SJCRH30 (cell line): ENCODE measurements around a stretch of chr2.

DNA sequence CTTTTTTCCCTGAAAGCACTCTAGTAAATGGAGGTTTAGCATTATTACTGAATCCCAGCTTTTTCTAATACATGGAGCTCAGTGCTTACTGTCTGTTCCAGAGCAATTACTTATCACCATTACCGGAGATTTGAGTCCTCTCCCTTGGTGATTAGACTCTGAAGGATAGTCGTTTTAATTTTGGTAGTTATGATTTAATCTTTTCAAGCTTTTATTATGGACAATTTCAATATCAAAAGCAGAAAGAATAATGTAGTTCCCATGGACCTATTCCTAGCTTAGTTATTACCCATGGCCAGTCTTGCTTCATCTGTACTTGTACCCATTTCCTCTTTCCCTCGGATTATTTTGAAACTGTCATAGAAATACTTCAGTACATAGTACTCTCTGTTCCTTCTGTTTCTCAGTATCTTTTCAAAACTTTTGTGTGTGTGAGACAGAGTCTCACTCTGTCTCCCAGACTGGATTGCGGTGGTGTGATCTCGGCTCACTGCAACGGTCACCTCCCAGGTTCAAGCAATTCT, 238.6 kb downstream of the PRKCE start:
- RAMPAGE, long total RNA = no peak

DNA sequence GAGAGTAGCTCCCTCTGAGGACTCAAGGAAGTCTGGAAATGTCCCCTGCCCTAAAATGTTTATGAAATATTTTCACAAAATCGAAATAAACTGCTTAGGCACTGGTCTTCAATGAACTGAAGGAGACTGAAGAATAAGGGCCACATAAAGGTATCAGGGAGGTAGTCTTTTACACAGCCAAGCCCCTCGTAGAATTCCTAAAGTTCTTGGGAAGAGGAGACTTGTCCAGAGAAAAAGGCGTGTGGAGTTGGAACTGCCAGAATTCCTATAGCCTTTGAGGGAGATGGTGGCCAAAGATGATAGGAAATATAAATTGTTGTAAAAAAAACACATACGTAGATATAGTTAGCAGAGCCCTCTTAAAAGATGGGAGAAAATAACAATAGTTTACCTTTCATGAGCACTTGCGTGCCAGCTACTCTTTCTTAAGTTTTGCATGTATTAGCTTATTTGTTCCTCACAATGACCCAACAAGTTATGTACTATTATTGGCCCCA, 269.6 kb downstream of the PRKCE start:
- RAMPAGE, long total RNA = no peak

- RAMPAGE, long total RNA = no peak
Measured at GRCh38 chr2:45926575-45927453, 275.3 kb downstream of the PRKCE start.

DNA sequence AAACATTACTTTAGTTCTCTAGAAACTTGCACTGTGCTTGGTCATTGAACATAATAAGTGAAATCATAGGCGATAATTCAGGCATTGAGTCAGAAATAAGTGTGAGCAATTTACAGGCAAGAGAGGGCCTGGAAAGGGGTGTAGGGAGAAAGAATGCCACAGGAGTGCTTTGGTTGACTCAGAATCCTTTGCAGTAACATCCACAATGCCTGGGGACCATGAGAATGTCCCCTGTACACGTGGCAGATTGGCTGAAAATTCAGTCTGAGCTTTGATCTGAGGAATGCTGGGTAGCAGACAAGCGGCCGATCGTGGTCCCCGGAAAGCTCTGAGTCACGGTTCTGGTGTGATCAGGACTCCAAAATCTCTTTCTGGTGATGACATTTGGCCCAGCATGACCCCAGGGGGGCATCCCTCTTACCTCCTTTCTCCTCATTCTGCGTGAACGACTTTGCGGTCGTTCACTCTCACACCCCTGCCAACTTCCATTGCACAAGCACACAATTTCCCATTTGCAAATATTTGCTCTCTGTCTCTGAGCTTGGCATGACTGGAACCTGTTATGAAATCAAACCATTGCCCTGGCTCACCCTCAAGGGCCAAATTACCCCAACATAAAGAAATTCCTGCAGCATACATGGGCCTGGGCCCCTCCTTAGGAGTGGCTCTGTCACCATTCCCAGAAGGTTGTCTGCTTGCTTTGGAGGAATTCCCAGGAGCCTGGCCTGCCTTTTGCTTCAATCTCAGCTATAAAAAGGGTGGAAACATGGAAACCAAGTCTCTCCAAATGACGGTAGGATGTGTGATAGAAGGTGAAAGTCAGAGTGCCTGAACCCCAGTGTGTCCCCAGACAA, 305.0 kb upstream of the EPAS1 start:
- RAMPAGE, long total RNA = no peak

DNA sequence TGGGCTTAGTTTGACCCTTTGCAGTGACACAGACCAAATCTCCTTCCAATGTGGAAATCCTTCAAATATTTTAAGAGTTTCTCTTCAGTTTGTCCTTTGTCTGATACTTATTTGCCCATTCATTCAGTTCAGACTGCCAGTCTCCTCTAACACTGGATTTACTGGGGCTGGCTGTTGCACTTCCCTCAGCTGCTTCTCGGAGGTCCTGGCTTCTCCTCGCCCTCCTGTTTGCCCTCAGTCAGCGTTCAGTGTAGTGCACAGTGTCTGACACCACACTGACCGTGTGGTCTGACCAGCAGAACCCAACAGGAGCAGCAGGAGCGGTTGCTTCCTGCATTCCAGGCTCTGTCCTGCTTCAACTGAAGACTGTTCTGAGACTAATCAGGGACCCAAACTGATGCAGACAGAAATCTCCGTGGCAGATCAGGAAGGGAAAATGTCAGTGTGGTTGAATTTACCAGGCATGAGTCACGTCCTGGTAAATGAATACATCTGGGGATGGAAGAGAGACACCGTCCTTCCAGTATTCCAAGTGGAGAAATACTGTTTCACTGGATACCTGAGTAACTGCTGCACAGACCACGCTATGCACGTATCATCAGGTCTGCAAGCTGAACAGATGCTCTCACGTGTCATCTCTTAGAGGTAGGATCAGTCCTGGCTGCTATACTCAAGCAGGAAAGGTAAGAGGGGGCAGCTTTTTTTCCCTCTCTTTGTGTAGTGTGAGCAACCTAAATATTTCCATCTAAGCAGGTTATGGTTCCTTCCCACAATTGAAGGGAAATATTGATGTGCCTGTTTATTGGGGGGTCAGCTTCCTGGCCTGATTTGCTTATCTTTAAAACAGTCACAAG, 223.7 kb upstream of the EPAS1 start:
- RAMPAGE, long total RNA = no peak

GRCh38 chr2:46164700-46165377, 132.4 kb upstream of the EPAS1 start:
- RAMPAGE, long total RNA = no peak

- RAMPAGE, long total RNA = no peak
Measured at GRCh38 chr2:46259278-46259900, 37.8 kb upstream of the EPAS1 start.

DNA sequence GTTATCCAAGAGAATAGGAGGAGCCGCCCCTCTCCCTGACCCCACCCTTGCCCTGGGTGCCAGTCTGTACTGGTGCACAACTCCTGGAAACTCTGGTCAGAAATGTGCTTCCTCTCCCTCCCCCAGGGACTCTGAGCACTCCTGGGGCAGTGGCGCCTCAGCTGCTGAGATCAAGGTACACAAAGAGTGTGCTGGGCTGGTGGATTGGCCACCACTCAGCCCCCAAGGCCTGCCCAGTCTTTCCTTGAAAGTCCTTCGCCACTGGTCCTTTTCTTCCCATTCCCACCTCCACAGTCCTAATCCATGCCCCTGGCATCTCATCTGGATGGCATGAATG, 19.6 kb upstream of the EPAS1 start:
- RAMPAGE, long total RNA = no peak

DNA sequence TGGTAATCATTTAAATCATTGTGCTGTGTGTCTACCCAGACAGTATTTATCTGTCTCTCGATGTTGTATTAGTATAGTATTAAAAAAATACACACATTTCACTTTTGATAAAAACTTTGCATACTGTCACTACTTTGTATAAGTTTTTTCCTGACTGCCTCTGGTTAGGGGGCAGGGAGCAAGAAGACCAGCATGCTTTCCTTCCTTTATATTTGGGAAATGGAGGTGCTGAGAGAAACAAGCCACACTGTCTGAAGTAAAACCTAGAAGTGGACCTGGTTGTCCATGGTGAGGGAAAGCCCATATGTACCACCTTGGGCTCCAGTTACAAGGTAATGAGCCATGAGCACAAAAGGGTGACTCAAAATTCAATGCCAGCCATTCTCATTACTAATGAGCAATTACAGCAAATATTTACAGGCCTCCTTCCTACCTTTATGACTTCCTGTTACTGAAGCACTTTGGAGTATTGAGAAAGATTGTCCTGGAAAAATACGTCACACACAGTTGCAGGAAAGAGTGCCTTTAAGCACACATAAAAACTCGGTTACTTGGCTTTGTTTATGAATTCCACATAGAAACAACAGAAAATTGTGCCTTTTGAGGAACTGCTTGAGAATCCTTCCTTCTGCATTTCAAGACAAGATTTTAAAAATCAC, 9.1 kb downstream of the EPAS1 start:
- RAMPAGE, long total RNA = no peak

- RAMPAGE, long total RNA = no peak
Measured at GRCh38 chr2:46309031-46309928, 12.1 kb downstream of the EPAS1 start.

GRCh38 chr2:46314996-46315847, 18.0 kb downstream of the EPAS1 start:
- RAMPAGE, long total RNA = no peak

DNA sequence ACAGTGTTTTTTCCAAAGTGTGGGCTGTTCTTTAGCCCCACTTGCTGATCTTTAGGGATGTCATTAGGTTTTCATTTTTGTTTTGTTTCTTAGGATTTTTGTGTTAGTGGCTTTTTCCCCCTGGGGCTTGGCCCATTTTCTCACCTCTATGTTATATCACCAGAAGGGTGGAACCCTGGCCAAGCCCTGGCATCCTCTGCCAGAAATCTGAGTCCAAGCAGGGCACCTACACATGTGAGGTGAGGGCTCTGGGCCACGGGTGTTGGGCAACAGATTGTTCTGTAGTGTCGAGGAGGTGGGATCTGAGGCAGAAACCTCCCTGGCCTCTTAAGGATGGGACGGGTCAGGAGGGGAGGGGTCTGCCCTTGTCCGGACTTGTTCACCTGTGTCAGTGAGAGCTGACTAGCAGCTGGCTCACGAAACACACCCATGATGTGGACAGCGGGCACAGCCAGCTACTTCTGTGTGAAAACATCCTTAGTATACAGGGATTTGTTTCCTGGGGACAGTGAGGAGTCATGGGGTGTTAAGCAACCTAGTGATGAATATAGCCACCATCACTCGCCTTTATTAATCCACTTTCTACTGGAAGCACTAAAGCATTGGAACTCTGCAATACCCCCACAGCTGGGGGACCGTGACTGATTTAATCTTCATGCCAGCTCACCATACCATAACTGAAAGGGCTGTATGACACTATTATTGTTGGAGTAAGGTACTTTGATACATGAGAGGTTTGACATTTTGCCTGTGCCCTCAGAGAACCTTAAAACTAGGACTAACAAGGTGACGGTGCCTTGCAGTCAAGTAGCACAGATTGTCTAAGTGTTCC, 35.6 kb downstream of the EPAS1 start:
- RAMPAGE, long total RNA = no peak

DNA sequence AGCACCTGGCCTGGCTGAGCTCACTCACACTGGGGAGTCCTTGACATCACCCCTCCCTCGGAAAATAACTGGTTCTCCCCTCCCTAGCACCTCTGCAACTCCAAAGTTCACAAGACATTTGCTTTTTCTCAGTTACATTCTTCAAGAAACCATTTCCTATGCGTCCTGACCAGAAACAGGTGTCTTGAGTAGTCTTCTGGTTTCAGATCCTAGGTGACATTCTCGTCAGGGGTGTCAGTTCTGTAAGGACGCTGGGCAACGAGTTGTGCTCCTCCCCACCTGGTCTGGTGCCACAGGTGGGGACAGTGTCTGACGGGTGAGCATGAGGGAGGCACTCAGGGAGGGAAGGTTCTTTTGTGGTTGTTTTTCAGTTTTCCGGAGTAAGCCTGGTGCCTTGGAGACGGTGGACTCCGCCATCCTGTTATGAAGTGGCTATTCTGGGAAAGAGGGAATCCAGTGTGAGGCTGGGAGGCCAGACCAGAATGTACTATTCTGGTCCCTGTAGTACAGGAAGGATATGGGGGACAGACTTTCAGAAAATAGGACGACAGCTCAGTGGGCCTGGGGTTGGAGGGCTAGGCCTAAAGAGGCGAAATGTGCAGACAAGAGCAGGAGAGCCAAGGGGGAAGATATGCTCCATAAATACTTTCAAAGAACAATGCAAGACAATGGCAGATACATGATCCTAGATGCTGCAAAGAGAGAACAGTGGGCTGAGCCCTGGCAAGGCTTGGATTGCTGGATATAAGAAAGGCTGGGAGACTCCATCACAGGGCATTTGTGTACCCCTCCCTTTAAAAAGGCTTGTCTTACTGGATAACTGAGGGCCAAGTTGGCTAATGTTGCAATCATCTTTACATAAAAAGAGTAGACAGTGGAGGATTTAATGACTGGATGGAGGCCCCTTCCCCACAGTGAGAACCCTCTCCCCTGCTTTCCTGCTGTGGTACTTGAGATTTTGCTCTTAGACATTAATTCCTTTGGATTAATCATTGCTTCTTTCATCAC, 50.7 kb downstream of the EPAS1 start:
- RAMPAGE, long total RNA = no peak

GRCh38 chr2:46379968-46380878, 83.0 kb downstream of the EPAS1 start:
- RAMPAGE, long total RNA = no peak

GRCh38 chr2:46384788-46385589, 87.8 kb downstream of the EPAS1 start:
- RAMPAGE, long total RNA = no peak

DNA sequence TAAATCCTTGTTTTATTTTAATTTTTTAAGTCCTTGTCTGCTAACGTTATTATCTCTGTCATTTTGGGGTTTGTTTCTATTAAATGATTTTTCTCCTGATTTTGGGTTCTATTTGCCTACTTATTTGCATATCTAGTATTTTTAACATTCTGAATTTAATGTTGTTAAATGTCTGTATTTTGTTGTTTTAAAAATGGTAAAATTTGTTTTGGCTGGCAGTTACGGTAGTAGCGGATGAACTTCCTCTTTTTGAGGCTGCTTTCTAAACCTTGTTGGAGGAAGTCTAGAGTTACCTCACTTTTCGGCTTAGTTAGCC, 7.9 kb upstream of the RHOQ start:
- RAMPAGE, long total RNA = no peak

DNA sequence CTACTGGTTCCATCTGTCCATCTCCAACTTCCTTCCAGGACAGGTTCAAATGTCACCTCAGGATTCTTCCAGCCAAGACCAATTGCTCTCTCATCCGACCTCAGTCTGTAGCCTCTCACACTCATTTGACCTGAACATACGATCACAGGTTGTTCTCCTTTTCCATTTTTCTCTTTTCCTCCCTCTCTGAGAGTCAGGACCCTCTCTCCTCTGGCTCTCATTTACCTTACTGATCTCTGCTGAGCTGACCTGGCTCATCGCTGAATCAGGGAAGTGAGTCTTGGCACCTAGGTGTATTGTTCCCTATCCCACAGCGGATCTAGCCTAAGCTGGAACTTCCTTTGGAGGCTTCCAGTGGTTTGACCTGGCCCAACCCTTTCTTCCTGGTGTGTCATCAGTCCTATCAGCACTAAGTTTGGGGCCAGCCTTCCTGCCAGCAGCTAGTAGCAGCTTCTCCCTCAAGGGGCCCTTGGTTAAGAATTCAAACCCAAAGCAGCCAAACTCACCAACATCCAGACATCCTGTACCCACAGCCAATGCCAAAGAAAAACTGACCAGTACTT, 1.7 kb downstream of the MCFD2 start:
- RAMPAGE, long total RNA = no peak

DNA sequence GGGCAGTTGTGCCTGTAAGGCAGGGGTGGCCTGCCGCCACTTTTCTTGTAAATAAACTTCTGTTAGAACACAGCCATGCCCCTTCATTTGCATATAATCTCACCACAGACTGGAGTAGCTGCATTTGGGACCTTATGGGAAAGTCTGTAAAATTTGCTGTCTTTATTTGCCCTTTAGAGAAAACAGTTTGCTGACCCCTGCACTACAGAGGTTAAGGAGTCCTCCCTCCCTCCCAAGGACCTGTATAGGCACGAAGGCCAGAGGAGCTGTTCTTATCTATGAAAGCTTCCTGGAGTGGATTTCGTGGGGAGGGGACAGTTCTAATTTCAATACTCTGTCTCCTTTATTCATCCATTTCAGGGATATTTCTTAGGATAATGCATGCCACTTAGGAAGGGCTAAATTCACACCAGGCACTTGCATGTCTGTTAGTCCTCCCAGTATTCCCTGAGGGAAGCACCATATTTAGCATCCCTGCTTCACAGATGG, 42.6 kb downstream of the TTC7A start:
- RAMPAGE, long total RNA = no peak

GRCh38 chr2:46989884-46990545, 49.0 kb downstream of the TTC7A start:
- RAMPAGE, long total RNA = no peak

- RAMPAGE, long total RNA = no peak
Measured at GRCh38 chr2:47021588-47022281, 80.7 kb downstream of the TTC7A start.